Cardiac septum (tissue), 1 donor: Measurements from ENCODE around the gene C3orf49.

GRCh38 chr3:61809604-61810344 is 248.4 kb downstream of the PTPRG start:
- PRO-cap: no peak

- PRO-cap: no peak
These were observed 256.4 kb downstream of the PTPRG start for GRCh38 chr3:61817631-61818344.

DNA sequence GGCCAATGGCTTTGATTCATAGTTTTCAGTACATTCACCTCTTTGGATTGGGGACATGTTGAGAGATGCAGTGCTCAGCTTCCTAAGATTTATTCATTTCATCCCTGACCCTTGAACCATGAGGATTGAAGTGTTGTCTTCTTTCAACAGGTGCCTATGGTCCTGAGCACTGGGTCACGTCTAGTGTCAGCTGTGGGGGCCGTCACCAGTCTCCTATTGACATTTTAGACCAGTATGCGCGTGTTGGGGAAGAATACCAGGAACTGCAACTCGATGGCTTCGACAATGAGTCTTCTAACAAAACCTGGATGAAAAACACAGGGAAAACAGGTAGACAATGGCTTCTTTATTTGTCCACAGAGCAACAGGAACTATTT is 329.4 kb upstream of the C3orf14 start:
- PRO-cap: no peak

- PRO-cap: no peak
These were observed 151.0 kb upstream of the C3orf14 start for GRCh38 chr3:62167802-62168244.

DNA sequence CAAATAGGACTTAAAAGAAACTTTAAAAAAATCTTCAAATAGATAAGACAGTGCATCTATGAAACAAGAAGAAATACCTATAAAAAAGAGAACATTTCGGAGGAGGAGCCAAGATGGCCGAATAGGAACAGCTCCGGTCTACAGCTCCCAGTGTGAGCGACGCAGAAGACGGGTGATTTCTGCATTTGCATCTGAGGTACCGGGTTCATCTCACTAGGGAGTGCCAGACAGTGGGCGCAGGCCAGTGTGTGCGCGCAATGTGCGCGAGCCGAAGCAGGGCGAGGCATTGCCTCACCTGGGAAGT is 142.0 kb upstream of the SYNPR start:
- PRO-cap: no peak

DNA sequence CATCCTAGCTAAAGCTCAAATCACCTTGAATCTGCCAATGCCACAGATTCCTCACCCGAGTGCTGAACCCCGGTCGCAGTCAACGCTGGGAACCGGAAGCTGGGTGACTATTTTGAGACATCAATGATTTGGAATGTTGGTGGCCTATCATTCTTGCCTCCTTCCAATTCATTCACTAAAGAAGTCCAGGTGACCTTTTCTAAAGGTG is 74.8 kb upstream of the SYNPR start:
- PRO-cap: no peak

DNA sequence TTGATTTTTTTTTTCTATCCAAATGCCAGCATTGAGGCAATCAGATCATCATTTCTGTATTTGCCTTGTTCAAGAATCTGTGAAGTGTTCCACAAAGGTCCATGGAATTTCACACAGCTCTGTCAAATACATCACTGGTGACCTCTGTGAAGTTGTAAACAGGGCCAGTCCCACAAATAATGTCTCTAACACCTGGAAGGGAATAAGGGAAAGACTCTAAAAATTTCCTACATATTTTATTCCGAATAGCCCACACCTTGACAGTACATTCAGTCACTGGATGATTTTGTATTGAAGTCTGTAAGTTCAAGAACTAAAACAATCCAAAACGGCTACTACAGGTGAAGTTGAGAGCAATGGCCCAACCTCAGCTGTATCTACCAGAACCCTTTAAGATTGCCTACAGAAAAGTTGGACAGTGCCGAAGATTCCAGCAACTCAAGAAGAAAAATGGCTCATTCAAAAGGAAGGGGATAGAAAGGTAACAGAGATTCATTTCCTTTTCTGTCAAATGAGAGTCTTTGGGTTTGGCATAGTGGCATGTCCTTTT is at the start of gene C3orf49:
Gene C3orf49, plus strand, starts transcription at position 184 of the 550 bp plus-strand sequence.
- PRO-cap: no peak

DNA sequence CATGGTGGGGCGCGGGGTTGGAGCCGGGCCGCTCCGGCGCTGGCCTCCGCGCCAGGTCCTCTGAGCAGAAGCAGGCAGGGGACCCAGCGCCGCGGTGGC is 48.4 kb downstream of the ATXN7 start:
- PRO-cap: no peak

DNA sequence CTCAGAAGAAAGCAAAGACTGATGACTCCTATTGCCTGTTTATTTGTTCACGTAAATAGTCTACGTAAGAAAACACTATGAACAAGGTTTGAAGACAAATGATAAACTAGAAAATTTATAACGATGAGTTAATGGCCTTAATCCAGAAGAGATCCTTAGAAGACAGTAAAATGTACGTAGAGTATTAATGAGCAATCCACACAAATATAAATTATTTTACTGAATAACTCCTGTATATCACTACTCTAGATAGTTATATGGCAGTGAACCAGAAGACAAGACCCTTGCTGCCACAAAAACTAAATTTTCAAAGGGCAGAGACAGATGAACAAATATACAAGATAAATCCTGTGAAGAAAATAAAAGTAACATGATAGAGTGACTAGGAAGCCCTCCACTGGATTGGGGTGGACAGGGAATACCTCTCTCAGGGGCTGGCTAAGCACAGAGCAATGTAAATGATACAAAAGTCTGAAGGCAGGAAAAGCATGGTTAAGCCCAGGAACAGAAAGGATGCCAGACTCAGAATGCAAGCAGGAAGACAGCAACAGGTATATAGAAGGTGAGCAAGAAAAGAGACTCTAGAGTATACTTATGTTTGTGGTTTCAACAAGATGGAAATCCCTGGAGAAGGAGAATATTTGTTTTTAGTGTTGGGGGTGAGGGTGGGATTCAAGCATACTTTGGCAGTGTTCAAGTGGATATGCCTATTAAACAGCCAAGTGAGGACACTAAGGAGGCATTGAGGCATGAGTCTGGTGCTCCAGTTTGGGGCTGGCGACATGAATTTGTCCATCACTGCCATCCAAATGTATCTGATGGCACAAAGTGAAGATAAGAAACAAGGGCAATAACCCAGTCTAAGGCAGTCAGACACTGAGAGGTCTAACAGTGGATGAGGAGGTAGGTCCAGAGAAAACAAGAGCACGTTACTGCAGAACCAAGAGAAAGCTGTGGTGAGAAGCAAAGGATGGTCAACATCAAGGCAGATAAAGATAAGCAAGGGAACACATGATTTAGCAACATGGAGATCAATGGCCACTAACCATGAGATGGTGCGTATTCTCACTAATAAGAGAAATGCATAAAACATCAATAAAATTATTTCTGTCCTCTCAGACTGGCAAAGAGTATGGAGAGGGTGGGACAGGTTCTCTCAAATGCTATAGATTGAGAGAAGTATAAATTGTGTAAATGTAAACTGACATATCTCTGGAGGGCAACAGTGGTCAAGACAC is 8.8 kb downstream of the PSMD6 start:
- PRO-cap: no peak

GRCh38 chr3:64098952-64099636 is 75.8 kb upstream of the PSMD6 start:
- PRO-cap: no peak

DNA sequence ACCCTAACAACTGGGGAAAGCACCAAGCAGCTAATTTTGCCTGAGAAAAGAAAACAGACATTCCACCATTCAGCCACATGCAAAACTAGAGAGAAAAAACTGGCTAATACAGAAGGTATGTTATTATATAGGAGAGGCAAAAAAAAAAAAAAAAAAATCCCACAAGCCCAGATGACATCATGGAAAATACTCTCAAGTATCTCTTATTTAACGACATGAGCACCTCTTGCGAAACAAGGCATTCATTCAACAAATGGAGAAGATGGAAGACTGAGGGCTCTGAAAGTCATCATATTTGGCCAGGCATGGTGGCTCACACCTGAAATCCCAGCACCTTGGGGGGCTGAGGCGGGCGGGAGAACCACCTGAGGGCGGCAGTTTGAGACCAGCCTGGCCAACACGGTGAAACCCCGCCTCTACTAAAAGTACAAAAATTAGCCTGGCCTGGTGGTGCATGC is 61.4 kb downstream of the PRICKLE2 start:
- PRO-cap: no peak

DNA sequence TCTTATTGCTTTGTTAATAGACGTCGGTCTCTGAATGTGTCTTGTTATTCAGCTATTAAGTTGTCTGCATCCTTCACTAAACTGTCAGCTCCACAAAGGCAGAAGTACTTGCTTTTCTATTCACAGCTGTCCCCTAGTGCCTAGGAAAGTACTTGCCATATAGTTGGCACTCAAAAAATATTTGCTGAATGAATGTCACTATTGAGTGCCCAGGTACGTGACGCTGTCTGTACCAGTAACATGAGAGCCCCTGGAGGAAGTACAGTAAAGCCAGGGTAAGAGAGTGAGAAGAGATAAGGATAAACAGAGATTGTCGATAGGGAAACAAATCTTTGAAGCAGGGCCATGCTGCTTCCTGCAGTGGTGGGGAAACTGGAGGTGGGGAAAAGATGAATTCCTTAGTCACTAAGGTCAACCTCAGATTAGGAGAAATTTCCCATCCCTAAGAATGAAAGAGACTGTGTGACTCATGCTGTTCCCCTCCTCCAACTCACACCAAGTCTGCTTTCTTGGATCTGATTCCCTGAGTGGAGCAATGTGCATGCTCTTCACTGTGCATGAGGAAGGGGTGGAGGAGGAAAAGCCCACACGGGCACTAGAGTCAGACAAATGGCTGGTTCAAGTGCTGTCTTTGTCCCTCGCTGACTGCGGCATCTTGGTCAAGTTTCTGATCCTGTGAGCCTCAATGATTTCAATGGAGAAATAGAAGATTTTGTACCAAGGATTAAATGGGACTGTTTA is 36.2 kb downstream of the PRICKLE2 start:
- PRO-cap: no peak

- PRO-cap: no peak
These were observed 15.9 kb downstream of the PRICKLE2 start for GRCh38 chr3:64209233-64209978.

DNA sequence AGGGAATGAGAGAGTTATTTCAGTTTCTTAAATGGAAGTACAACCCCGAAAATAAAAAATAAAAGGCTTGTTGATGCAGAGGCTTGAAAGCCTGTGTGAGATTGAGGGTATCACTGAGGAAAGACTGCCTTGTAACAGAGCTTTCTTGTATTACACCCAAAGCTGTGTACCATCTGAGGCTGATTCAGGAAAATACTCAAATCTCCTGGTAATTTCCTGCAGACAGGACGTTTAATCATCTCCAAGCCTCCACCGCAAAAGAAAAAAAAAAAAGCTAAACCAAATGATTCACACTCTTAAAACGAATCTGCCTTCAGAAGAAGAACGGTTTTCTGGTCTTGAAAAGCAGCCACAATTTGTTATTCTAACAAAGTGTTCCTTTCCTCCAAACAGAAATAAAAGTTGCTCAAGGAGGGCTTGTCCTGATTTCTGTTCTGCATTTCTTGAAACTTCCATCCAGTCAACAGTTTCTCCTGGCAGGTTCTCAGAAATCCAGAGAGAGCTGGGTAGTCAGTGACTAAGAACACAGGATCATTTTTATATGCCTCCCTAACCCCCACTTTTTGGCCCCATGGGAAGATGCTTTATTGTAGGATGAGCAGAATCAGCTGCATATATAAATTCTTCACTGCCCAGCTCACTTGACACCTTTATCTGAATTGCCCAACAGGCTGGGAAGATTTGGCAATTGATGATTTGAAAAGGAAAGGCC is 40.8 kb upstream of the PRICKLE2 start:
- PRO-cap: bidirectional peak, plus-strand start at position 299 of the sequence, minus-strand start at position 126 of the sequence

DNA sequence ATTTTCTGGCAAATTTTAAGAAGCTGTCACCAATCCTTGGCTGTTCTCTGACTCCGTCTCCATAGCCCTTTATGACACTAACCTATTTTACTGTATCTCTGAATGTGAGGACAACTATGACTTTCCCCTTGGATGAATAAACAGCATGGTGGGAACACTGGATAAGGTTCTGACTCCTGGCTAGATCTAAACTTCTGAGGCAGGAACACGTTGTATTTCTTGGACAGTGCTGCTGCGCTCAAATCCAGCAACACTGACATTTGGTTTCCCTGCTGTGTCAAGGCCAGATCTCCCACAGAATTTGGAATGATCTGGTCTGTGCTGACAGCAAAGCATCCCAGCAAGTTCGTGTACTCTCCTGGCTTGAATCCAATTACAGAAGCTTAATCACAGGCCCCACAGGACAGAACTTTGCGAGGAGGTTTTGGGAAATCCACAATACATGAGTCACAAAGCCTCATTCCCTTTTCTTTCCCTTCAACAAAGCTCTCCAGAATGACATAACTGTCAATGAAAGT is 92.6 kb downstream of the ADAMTS9 start:
- PRO-cap: unidirectional peak, minus-strand start at position 188 of the sequence

- PRO-cap: no peak
These were observed 70.8 kb downstream of the ADAMTS9 start for GRCh38 chr3:64616817-64617617.

- PRO-cap: unidirectional peak, minus-strand start at chr3:64627941
These were observed 60.2 kb downstream of the ADAMTS9 start for GRCh38 chr3:64627291-64628267.

DNA sequence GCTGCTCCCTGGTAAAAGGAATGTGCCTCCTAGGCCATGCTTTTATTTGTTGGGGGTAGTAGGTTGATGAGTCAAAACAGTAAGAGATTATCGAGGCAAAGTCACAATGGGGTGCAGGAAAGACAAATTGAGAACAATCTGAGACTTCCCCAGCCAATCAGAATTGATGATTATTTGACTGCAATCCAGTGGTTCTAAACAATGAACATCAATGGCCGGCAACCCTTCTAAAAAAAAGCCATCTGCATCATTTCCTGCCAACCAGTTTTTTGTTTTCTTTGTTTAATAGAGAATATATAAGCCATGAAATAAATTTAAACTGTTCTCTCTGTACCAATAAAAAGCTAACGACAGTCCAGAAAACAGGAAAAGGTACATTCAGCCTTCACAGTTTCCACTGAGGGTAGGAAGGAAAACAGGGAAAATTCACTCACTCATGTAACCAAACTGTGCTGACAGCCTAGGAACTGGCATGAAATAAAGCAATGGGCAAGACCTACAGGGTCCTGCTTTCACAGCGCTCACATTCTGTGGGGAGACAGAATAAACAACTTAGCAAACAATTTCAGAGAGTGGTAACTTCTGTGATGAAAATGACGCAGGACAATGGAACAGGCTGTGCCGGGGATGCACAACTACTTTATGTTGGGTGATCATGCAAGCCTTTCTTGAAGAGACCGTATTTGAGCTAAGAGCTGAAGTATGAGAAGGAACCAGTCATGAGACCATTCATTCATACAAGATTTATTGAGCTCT is 630.1 kb downstream of the MAGI1 start:
- PRO-cap: bidirectional peak, plus-strand start at position 388 of the sequence, minus-strand start at position 51 of the sequence

DNA sequence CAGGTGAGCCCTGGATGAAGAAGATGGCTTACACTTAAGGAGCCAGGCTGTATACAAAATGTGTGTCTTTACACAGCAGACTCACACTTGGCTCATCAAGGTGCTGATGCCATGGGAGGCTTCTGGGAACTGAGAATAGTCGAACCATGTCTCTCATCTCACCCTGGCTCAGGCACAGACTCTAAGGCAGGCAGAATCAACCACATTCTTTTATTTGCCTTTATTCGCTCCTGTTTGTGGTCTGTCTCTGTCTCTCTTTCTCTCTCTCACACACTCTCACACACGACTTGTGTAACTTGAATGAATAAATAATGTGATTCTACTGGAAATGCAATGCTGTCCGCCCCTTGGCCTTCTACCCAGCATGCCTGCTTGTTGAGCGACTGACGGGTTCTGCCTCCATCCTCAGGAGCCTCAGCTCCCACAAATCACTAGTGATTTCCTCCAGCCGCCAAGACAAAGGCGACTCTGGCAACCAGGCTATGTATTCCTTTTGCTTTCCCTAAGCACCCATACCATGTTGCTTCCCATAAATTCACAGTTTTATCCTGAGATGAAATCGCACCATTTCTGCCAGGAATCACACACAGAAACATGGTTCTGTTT is 460.9 kb downstream of the MAGI1 start:
- PRO-cap: no peak

DNA sequence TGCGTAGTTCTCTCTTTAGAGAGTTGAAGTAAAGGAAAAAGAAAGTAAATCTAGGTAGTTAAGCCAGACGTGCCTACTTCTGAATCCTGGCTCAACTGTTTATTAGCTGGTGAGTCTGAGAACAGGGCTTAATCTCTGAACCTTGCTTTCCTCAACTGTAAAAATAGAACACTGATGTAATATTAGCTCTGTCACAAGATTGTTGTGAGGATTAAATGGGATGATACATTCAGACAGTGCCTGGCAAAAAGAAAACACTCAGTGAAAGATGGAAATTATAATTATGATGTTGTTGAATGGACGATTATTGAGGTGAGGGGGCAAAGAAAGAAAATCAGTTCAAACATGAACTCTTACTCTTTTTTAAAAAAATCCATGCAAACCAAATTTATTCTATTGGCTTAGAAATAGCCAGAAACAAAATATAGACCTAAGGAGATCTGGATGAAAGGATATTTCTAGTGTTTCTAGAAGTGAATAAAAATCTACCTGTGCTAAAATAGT is 413.3 kb downstream of the MAGI1 start:
- PRO-cap: bidirectional peak, plus-strand start at position 228 of the sequence, minus-strand start at position 104 of the sequence